ENCODE measurements around a stretch of chr16.

- PRO-cap = no peak
Observed at GRCh38 chr16:88043999-88044635, 92.9 kb downstream of the BANP start.

- PRO-cap = no peak
Observed at GRCh38 chr16:88086670-88087192, 135.5 kb downstream of the BANP start.

DNA sequence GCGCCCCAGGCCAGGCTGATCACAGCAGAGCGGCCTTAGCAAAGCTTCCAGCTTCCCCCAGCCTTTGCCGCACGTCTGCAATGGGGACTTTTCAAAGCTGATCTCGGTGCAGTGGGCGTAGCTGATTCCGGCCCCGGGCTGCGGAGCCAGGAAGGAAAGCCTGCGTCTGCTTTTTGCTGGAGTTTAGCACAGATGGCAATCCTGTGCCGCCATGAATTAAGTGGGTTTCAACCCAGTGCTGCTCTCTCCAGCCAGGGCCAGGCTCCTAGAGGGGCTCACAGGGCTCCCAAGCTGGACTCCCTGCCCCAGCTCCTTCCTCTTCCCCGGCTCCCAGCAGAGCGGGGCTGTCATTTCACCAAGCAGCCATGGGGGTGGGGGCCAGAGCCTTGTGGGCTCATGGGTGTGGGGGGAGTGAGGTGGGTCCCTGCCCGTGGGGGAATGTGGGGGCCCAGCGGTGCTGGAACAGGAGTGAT is 140.7 kb downstream of the BANP start:
- PRO-cap = no peak

DNA sequence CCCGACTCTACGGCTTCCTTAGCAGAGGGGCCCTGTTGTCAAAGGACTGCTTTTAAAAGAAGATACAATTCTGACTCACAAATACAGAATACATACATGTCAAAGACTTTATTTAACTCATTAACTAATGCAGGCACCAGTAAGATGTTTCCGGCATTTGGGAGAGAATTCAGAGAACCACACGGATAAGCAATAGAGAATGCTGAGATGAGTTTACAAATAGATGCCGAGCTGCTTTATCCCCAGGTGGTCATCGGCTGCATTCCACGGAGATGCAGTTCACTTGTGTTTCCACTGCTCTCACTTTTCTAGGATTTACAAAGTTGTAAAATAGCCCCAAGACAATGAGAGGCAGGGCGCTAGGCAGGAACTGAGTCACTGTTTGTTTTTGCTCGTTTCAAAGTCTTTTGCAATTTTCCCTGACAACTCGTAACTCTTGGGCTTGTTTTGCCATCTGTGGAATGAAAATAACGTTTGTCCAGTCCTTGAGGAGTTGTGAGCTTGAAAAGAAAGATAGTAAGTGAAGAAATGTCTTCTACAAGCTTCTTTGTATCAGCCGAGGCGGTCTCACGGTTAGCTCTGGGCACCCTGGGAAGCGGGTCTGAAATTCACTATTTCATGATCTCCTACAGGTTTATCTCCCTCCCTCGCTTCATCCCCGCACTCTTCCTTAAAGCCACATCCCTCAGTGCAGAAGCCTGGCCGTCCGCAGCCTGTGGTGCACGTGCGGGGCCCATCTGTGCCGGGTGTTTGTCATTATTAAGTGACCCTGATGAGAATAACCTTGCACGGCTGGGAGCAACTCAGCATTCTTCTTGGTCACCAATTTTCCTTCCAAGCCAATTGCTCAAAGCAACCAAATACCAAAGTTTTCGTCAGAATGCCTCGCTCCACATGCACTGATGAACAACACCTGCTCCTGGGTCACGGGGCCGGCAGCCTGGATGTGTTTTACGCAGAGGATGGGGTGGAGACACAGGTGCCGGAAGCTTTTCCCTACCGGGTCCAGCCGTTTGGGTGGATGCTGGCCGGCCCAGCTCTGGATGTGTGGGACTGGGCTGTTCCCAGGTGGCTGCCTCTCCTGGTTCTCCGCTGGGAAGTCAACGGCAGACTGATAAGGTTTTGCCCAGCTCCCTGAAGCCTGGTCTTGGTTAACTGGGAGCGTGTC is 167.8 kb downstream of the BANP start:
- PRO-cap = no peak

GRCh38 chr16:88234231-88235436 is 148.1 kb upstream of the ZNF469 start:
- PRO-cap = no peak

DNA sequence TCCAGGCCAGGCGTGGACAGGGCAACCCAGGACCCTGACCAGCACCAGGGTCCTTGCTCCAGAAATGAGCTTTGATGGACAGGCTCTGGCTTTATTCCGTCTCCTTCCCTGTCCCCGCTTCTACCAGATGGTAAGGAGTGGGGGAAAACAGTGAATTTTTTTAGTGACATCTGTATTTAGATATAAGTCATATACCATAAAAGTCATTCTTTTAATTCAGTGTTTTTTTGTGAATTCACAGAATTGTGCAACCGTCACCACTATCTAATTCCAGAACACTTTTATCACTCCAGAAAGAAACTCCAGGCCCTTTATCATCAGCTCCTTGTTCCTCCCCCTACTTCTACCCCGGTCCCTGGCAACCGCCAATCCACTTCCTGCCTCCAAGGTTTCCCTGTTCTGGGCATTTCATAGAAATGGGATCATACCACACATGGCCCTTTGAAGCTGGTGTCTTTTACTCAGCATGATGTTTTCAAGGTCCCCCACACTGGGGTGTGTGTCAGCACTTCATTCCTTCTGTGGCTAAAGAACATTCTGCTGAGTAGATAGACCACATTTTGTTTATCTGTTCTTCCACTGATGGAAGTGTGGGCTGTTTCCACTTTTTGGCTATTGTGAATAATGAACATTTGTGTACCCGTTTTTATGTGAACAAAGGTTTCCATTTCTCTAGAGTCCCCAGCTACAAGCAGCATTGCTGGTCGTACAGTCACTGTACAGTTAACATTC is 75.9 kb upstream of the ZNF469 start:
- PRO-cap = no peak

DNA sequence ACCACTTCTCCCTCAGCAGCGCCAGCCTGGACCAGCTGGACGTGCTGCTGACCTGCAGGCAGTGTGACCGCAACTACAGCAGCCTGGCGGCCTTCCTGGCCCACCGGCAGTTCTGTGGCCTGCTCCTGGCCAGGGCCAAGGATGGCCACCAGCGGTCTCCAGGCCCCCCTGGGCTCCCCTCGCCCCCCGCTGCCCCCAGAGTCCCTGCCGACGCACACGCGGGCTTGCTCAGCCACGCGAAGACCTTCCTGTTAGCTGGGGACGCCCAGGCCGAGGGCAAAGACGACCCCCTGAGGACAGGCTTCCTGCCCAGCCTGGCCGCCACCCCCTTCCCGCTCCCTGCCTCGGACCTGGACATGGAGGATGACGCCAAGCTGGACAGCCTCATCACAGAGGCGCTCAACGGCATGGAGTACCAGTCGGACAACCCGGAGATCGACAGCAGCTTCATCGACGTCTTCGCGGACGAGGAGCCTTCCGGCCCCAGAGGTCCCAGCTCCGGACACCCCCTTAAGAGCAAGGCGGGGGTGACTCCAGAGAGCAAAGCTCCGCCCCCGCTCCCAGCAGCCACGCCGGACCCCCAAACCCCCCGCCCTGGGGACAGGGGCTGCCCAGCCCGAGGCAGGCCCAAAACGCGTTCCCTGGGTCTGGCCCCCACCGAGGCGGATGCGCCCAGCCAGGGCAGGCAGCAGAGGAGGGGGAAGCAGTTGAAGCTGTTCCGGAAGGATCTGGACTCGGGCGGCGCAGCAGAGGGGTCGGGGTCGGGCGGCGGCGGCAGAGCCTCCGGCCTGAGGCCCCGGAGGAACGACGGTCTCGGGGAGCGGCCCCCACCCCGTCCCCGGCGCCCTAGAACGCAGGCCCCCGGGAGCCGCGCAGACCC is 23.2 kb upstream of the ZFPM1 start:
- PRO-cap = no peak

GRCh38 chr16:88487731-88488937 is 35.1 kb downstream of the ZFPM1 start:
- PRO-cap = no peak

- PRO-cap = no peak
Observed at GRCh38 chr16:88488938-88489290, 35.8 kb downstream of the ZFPM1 start.

- PRO-cap = no peak
Observed at GRCh38 chr16:88503371-88503784, 50.3 kb downstream of the ZFPM1 start.

DNA sequence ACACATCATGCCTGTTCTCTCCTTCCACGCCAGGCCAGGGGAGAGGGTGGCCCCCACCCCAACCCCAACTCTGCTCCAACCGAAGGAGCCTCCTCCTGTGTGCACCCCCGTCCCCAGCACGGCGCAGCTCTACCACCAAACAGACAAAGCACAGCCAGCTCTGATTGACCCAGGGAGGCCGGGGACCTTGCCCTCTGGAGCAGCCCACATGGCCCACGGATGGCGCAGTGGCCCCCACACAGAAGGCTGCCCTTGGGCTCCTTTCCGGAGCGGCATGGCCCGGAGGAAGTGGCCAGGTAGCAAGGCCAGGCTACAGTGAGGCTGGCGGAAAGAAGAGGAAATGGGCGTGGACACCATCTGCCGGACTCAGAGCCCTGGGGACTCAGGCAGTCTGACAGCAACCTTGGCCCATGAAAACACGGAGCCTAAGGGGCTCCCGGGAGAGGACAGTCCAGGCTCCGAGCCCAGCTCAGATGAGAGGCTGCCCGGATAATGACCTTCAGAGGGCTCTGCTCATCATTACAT is 20.0 kb upstream of the ZC3H18 start:
- PRO-cap = bidirectional peak, plus-strand start at position 388 of the sequence, minus-strand start at position 291 of the sequence

DNA sequence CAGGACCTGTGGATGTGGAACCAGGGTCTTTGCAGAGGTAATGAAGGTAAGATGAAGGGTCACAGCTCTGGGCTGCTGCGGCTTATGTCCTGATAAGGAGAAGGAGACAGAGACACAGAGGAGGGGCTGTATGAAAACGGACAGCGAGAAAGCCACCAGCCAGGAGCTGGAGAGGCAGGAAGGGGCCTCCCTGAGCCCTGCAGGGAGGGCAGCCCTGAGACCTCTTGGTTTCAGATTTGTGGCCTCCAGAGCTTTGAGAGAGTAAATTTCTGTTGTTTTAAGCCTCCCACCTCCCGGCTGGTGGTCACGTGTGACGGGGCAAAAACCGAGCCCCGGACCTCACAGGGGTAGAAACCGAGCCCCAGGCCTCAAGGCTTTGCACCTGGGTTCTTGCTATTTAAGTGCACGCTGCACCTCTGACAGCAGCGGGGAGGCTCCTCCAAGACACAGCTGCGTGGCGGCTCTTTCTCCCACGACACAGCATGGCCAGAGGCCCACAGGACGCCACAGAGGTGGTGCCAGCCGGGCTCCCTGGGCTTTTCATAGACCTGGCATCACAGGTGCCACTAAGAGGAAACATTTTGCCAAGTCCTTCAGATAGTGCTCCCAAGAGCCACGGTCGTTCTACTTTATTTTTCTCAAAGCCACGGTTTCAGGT is 17.4 kb upstream of the ZC3H18 start:
- PRO-cap = no peak

DNA sequence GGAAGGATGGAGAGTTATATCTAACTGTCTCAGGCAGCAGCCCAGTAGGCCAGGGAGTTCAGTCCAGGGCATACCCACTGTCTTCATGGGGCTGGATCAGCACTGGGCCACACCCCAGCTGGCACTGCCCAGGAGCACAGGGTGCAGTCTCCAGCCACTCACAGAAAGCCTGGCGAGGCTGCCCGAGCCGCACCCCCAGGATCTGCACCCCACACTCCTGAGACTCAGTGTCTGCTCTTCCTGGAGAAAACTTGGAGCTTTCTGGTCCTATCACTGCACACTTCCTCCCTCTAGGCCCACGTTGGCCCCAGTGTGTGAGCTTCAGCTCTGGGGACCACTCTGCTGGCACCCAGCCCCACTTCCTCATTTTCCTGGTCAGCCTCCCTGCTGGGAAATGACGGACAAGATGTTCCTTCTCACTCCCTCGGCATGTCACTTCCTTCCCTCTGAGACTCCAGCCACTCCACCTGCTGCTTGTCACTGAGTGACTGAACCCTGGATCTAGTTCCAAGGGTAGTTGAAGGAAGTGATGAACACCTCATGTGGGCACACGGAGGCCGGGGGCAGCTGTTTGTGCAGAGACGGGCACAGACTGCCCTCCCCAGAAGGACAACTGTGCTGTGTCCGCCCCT is 28.9 kb downstream of the ZC3H18 start:
- PRO-cap = no peak

DNA sequence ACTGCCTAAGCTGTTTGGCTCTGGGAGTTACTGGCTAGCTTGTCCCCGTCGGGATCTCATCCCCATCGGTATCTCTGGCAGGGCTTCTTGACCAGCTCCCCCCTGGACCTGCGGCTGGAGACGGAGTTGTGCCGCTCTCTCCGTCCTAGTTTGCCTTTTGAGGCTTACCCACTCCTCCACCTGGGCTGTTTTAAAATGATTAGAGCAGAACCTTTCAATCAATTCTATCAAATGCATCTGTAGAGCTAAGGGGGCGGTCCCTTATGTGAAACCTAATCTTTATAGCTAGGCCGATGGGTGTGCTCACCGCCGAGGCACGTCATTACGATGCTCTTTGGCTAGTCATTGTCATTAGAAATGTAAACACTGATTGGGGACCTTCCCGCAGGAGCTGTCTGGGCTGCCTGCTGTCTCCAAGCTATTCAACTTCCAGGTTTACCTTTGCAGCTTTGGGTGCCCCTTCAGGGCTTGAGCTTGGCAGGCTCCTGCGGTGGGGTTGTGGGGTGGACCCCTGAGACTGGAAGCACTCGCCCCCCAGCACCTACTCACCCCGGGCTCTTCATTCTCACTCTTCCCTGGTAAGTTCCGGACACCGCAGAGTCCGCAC is 21.1 kb upstream of the IL17C start:
- PRO-cap = no peak

DNA sequence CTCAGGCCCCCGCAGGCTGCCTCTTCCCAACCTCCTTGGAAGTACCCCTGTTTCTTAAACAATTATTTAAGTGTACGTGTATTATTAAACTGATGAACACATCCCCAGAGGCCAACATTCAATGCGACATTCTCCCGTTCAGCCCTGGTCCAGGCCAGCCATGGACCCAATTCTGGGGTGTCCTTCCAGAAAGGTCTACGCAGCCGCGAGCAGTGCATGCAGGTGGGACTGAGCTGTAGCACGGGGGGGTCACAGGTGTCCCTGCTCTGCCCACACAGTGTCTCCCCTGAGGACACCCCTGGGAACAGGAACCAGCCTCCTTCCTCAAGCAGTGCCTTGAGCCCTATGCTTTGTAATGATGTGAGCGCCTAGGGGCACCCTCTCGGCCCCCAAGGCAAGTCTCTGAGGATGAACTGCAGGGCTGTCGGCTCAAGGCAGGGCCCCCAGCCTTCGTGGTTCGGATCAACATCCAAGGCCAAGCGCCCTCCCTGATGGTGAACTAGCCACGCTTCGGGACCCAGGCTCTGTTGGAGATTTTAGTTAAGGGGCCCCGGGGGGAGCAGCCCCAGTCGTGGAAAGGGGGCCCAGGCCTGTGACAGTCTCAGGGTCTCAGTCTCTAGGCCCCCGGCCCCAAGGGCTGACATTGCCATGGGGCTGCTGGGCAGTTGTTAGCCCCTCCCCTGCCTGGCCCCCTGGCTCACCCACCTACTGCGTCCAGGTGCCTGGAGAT is 2.2 kb downstream of the IL17C start:
- PRO-cap = no peak

GRCh38 chr16:88726611-88727126 is 20.4 kb downstream of the CTU2 start:
- PRO-cap = no peak

DNA sequence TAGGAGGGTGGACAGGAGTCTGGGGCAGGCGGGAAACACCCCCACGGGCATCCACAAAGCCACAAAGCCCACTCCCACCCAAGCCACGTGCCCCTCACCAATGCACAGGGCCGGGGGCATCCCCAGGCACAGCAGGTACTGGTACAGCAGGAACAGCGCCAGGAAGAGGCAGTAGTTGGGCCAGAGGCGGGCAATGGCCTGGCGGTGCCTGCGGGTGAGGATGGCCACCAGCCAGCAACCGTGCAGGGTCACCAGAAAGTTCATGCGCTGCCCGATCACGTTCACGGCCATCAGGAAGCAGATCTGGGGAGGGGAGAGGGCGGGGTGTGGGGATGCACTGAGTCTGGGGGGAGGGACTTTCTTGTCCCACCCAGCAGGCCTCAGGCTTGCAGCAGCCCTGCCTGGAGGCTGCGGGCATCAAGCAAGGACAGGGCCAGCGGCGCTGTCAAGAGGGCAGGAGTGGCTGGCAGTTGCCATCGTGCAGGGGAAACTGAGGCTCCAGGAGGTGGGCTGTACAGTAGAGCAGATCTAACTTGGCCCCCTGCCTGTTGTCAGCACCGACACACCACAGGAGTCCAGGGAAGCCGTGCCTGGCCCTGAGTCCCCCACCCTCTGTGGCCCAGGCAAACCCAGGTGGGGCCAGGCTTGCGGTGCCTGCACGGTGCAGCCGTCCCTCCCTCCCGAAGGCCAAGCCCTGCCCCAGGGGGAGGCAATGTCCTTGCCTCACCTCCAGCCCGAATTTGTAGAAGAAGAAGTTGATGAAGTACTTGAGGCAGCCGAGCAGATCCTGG is 25.5 kb downstream of the CTU2 start:
- PRO-cap = no peak

DNA sequence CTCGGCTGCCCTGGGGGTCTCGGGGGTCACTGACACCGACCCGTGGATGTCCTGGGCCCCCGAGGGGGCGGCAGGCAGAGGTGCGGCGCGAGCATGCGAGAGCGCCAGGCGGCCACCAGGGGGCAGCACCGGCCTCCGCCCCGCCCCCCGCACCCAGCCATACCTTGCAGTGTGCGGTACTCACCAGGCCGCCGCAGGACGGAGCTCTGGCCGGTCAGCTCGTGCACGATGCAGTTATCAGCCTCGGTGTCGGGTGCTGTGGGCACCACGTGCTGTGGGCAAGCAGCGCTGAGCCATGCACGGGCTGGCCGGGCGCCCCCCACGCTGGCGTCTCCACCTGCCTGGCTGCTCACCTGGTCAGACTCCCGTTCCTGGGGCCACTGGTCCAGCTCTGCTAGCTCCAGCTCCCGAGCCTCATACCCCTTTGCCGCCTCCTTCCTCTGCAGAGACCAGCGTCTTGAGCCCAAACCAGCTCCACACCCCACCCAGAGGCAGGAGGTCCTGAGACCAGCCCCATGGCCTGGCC is 31.1 kb downstream of the CTU2 start:
- PRO-cap = no peak

- PRO-cap = no peak
Observed at GRCh38 chr16:88761260-88762314, 23.4 kb downstream of the PIEZO1 start.

DNA sequence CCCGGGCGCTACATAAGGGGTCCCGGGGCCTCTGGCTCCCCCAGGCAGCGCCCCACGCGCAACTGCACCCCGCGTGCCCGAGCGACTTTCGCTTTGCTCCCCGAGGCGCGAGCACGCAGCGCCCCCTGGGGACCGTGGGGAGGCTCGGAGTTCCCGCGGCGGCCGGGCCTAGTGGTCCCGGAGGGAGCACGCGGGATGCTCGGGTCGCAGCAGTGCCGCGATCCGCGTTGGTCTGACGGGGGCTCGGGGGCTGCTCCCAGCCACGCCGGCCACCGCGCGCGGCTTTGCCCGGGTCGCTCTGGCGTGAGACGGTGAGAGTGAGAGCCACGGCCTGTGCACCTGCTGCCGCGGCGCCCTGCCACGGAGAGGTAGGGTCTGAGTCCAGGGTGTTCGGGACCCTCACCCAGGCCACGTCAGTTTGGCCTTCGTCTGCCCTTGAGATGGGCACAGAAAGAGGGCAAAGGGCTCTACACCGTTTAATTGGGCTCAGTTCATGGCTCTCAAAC is 537 bp upstream of the PIEZO1 start:
- PRO-cap = bidirectional peak, plus-strand start at position 171 of the sequence, minus-strand start at position 99 of the sequence

All from LUHMES (cell line).